ENCODE results near the gene INHBC.

- PRO-cap: no peak
These were observed 6.5 kb downstream of the STAT6 start for GRCh38 chr12:57104709-57105093.

- PRO-cap: no peak
These were observed 7.8 kb upstream of the STAT6 start for GRCh38 chr12:57118829-57119469.

GRCh38 chr12:57201378-57202115 is 15.0 kb upstream of the NXPH4 start:
- PRO-cap: no peak

DNA sequence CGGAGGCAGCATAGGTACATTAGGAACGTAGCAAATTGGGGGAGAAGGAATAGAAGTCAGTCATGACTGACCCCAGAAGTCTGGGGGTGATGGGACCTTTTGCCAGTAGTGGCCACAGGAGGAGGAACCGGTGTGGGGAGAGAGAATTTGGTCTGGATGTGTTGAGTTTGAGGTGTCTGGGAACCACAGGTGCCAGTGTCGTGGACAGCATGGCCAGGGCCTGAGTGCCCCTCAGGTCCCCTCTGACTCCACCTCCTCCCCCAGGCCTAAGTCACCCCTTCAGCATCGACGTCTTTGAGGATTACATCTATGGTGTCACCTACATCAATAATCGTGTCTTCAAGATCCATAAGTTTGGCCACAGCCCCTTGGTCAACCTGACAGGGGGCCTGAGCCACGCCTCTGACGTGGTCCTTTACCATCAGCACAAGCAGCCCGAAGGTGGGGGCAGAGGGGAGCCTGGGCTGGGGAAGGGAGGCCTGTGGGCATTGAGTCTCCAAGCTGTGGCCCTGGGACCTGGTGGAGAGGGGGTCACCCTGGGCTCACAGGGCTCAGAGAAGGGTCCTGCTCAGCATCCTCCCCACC is 7.1 kb upstream of the NXPH4 start:
- PRO-cap: no peak

- PRO-cap: no peak
These were observed 41.5 kb upstream of the STAC3 start for GRCh38 chr12:57292540-57292867.

GRCh38 chr12:57417881-57418872 is 12.7 kb downstream of the R3HDM2 start:
- PRO-cap: no peak

DNA sequence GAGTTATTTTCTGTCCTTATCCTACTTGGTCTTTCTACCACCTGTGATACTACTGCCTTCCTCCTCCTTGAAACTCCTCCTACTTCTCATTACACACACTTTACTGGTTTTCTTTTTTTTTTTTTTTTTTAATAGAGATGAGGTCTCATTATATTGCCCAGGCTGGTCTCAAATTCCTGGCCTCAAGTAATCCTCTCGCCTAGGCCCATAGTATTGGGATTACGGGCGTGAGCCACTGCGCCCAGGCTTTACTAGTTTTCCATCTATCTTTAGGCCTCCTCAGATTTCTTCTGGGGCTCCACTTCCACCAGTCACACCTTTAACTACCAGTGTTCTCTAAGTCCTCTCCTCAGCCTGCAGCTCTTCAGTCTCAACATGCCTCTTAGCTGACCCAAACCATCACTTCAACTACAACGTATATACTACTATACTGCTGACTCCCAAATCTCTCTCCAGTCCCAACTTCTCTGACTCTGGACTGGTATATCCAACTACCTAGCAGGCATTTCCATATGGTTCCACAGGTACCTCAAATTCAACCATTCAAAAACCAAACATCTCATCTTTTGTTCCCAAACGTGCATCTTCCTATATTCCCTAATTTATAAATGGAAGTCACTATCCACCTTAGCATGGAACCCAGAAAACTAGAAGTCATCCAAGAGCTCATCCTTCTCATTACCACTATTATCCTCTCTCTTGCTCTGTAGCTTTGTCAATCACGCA is 10.3 kb downstream of the R3HDM2 start:
- PRO-cap: no peak

DNA sequence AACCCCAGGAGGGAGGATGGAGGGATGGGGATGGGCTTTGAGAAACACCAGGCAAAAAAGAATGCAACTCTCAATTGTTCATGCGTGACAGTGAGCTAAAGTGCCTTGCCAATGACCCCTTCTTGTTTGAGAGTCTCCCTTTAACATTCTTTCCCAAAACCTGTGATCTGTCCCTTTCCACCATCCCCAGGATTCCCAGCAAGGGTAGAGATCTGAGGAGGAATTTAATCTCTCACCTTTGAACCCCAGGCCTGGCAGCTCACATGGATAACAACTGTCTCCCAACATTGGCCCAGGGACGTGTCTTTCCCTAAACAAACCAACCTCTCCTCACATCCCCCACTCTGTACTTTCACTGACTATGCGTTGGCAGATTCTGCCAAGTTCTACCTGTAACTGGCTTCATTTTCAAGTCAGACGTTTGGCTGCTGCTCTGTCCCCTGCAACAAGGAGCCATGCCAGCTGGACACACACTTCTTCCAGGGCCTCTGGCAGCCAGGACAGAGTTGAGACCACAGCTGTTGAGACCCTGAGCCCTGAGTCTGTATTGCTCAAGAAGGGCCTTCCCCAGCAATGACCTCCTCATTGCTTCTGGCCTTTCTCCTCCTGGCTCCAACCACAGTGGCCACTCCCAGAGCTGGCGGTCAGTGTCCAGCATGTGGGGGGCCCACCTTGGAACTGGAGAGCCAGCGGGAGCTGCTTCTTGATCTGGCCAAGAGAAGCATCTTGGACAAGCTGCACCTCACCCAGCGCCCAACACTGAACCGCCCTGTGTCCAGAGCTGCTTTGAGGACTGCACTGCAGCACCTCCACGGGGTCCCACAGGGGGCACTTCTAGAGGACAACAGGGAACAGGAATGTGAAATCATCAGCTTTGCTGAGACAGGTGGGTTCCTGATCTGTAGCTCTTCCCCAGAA is at the start of gene INHBC:
Gene INHBC, plus strand, starts transcription at position 471 of the 918 bp plus-strand sequence.
- PRO-cap: no peak

- PRO-cap: unidirectional peak, minus-strand start at chr12:57475458
These were observed 4.5 kb downstream of the ARHGAP9 start for GRCh38 chr12:57475146-57475645.

DNA sequence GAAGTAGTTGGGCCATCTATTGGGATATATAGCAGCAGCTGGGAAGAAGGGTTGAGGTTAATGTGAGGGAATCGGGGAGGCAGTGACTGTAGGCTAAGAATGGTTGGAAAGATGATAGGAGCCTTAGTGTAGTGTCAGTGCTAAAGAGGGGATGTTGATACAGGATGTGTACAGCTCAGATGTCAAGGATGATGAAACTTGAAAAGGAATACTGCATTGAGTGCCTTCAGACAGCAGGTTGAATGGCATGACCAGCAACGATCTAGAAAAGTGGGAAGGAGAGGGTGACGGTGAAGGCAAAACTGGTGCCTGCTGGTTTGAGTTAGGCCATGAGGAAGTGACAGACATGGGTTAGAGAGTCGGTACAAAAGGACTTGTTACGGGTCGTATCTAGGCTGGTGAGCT is 9.4 kb downstream of the MARS1 start:
- PRO-cap: no peak

DNA sequence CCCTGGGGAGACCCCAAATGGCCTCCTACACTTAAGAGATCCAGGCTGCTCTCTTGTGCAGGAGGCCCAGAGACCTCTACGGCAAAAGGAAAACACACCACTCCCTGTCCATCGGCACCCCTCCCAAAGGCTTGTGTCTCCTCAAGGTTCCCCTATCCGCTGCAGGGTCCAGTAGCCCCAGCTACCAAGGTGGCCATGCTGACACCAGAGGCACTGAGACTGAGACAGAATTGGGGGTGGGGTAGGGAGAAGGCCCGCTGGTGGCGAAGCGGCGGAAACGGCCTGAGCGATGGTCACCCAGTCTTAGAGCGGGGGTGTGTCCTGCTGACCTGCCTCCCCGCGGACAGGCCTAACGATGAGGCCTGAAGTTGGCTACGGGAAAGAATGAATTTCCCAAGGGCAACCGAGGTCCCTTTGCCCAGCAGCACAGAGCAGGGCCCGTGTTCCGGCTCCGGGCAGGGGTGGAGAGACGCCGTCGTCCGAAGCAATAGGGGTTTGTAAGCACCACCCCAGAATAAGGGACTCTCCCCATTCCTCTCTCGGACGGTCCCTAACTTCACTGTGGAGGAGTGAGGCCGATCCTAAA is 451 bp downstream of the DDIT3 start:
- PRO-cap: unidirectional peak, minus-strand start at position 489 of the sequence

DNA sequence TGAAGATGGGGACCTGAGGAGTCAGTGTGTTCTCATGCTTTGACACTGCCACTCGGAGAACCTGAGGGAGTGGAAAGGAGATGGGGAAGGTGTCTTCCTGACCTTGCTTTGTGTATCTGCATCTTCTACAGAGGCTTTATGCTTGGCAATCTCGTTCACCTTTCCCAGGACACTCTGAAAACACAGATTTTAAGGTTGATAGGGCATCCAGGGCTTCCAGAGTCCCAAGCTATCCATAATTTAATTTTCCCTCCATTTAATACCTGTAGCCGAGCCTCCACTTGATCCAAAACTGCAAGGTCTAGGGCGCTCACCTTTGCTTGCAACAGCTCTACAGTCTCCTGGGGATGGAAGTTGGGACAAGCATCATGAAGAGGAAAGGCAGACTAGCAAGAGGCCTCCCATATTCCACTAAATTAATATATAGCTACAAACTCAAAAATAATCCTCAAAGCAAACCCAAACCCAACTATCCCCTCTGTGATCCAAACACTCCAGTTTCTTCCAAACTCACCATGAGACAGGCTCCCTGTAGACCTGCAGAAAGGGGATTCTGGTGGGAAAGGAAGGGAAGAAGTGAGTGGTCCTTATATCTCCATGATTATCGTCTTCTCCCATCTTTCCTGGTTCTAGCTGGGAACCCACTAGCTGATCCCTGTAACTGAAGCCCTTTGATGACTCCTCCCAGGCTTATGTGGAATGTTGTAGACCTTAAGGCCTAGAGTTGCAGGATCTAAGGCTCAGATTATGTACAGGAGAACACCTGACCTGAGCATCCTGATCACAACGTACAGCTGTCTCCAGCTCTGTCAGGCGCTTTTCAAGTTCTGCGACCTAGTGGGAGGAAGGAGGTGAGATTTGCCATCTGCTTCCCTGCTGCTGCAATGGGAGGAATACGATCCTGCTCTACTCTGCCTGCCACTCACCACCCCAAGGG is 10.1 kb downstream of the MBD6 start:
- PRO-cap: no peak

DNA sequence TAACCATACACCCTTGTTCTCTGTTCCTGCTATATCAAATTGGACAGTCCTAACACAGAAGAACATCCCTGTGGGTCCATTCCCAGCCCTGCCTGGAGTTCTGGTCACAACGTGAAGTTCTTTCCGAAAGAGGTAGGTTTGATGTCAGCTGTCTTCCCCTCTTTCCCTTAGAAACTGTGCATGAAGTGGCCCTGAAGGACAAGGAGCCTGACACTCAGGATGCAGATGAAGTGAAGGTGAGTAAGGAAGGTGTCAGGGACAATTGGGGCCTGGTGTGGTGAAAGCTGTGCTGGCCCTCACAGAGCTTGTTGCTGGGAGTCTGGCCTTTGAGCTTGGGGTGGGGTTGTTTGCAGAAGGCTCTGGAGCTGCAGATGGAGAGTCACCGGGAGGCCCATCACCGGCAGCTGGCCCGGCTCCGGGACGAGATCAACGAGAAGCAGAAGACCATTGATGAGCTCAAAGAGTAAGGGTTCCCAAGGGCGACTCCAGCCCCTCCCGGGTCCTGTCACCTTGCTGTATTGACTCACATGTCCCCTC is 15.0 kb upstream of the PIP4K2C start:
- PRO-cap: no peak

- PRO-cap: unidirectional peak, minus-strand start at chr12:57610243
These were observed 1.2 kb upstream of the ARHGEF25 start for GRCh38 chr12:57609649-57610747.

GRCh38 chr12:57615574-57616032 is 4.4 kb downstream of the ARHGEF25 start:
- PRO-cap: no peak

- PRO-cap: no peak
These were observed 922 bp downstream of the B4GALNT1 start for GRCh38 chr12:57631699-57632858.

DNA sequence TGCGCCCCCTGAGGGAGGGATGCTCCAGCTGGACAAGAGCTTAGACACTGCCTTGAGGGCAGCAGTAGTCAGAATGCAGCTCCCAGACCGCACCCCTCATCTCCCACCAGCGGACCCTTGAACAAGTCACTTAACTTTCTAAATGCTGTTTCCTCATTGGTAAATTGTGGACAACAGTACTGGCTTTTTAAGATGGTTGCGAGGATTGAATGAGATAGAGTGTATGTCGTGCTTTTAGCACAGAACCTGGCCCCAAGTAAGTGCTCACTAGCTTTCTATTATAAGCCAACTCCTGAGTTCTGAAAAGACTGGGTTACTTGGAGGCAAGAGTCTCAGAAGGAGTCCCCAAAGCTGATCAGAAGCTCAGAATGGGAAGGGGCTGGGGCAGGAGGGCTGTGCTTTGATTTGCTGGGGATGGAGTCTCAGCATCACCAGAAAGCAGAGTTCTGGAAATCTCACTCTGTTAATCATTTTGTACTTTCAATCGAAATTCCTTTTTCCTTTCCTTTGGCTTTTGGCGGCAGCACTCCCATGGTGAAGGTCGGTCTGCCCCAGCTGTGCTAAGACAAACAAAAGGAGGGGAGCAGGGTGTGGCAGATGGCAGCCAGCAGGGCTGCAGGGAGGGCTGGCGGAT is 15.5 kb downstream of the AGAP2 start:
- PRO-cap: no peak

DNA sequence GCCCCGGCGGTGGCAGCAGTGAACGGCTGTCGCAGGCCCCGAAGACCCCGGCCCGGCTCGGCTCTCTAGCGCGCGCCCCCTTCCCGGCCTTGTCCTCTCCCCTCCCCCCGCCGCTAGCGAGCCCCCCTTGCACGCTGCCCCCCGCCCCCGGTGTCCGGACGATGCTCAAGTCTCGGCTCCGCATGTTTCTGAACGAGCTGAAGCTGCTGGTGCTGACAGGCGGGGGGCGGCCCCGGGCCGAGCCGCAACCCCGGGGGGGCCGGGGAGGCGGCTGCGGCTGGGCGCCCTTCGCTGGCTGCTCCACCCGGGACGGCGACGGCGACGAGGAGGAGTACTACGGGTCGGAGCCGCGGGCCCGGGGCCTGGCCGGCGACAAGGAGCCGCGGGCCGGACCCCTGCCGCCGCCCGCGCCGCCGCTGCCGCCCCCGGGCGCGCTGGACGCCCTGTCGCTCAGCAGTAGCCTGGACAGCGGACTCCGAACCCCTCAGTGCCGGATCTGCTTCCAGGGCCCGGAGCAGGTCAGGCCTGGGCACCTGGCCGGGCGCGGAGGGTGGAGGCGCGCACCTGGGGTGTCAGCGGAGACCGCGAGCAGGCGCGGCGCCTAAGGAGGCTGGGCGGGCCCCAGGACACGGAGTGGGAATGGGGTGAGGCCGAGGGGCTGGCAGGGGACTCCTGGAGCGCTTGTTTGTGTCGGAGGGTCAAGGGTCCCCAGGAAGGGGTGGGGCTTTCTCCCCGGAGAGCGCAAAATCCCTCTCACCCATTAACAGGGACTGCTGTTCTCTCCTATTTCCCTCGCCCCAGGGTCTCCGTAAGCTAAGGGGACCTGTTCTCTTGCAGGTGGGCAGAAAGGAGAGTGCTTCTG is 696 bp downstream of the MARCHF9 start:
- PRO-cap: bidirectional peak, plus-strand start at position 315 of the sequence, minus-strand start at position 184 of the sequence

GRCh38 chr12:57764684-57765000 is 2.2 kb downstream of the CYP27B1 start:
- PRO-cap: no peak

DNA sequence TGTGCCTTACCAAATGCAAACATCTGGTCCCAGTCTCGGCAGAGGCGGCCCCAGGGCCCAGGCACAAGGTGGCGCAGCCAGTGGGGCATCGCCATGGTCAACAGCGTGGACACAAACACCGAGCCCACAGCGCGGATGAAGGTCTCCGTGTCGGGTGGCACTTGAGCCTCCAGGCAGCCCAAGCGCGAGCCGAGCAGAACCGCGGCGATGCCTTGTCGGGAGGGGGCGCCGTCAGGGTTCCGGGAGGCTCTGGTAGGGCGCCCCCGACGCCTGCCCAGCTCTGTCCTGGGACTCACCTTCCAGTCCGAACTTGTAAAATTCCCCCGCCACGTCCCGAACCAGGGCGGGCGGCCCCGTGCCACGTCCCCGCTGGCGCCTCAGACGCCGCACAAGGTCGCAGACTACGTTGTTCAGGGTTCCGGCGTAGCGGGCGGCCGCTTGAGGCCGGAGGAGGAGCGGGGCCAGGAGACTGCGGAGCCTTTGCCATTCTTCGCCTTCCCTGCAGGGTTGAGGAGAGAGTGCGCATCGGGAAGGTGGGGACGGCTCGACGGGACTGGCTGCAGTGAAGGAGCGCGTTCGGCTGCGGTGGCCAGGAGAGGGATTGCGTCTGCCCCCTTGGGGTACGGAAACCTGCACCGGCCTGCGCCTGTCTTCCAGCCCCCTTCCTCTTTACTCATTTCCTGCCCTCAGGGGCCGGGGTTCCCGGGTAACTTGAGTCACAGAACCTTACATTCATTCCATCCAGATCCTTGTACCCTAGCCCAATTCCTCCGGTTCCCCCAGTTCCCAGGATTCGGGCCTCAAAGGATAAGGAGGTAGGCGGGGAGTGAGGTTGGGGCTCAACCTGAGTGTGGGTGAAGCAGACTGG is 1.6 kb downstream of the CYP27B1 start:
- PRO-cap: no peak

Data from paraaortic lymph node (tissue), 1 donor.